ENCODE results near the gene MFSD9.

DNA sequence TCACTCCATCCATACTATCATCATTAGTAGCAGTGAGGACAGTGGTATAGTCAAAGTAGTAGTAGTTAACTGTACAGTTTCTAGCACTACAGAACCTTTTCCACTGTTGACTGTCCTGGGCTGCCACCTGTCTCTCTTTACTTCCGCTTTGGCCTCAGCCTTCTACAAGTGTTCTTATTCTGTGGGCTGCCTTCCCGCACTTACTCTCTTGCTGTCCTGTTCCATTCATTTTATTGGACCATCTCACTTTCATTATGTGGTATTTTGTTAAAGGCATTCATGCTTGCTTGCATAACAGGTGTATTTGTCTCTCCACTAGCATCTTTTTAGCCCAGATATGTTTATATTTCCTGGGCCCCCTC lies 3.4 kb downstream of the SLC9A2 start:
- RRBS, result no CpG with 5 or more reads among the region's 2 CpGs

DNA sequence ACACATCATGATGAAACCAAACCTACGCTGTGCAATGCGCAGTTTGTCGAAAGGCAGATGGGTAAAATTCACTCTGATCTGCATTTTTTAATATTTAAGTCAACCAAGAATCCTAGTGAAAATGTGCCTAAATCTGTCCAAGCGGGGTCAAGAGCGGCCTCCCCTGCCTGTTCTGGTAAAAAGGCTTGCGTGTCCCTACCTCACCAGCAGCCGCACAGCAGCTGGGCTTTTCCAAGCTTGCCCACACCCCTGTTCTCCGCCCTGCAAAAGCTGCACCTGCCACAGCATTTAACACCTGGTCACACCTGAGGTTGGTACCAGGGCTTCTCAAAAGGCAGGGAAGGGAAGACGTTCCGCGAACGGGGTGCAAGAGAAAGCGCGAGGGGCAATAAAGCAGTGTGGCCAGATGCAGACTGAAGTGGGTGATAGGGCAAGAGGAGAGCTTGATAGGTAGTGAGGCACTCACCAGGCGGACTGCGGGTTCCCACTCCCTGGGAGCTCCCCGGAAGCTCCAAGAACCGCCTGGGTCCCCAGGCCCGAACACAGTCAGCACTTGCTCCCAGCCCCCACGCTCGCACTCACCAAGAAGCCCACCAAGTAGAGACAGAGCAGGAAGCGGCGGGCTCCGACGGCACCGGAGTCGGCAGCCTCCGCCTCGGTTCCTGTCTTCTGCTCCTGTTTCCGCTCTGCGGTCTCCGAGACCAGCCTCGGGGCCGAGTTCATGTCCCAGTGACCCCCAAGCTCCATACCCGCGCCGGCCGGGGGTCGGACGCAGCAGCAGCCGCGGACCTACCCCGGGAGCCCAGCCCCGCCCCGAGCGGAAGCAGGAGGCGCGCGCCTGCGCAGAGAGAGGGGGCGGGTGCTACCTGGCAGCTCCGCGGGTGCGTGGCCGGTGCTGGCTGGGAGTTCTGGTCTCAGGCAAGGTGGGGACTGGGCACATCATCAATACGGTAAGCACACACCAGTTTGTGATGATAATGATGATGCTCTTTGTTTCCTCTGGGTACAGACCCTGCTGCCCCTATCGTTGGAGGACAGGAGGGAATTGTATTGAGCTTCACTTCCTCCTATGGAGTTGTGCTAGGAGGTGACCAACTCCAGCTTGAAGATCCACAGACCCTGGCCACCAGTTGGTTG lies at the start of gene MFSD9:
Gene MFSD9 (minus strand): TSS at position 825 of the 1,137 bp plus-strand sequence.
- RRBS, result 3% methylated on average over 6 of the region's 57 CpGs

DNA sequence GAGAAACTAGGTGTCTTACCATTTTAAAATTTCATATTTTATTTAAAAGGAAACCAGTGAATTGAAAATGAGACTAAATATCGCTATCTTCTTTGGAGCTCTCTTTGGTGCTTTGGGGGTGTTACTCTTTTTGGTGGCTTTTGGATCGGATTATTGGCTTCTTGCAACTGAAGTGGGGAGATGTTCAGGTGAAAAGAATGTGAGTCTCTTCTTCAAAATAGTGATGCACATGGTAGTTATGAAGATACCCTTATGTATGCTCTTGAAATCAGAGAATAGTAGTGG lies 262 bp downstream of the TMEM182 start:
- RRBS, result no CpG with 5 or more reads among the region's 2 CpGs

GRCh38 chr2:102802281-102802749 lies 40.5 kb downstream of the TMEM182 start:
- RRBS, result no CpG with 5 or more reads among the region's 5 CpGs

DNA sequence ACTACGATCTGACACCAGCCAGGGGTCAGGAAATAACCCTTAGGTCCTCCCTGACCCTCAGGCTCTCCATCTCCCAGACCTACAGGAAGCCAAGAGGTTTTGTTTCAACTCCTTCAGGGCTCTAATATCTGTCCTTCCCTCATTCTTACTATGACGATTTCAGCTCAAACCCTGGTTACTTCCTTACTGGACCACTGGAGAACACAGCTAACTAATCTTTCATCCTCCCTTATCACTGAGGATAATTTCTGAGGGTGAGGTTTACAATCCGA lies 322.0 kb upstream of the POU3F3 start:
- RRBS, result no CpG with 5 or more reads among the region's 3 CpGs

DNA sequence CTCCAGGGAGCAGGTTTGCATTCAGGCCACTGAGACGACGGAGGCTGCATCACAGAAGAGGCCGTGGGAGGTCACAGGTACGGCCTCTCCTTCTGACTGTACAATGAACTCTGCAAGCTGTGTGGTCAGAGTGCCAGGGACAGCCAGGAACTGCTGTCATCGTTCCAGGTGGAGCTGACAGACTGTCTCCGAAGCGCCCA lies 149.2 kb upstream of the POU3F3 start:
- RRBS, result no CpG with 5 or more reads among the region's 7 CpGs

DNA sequence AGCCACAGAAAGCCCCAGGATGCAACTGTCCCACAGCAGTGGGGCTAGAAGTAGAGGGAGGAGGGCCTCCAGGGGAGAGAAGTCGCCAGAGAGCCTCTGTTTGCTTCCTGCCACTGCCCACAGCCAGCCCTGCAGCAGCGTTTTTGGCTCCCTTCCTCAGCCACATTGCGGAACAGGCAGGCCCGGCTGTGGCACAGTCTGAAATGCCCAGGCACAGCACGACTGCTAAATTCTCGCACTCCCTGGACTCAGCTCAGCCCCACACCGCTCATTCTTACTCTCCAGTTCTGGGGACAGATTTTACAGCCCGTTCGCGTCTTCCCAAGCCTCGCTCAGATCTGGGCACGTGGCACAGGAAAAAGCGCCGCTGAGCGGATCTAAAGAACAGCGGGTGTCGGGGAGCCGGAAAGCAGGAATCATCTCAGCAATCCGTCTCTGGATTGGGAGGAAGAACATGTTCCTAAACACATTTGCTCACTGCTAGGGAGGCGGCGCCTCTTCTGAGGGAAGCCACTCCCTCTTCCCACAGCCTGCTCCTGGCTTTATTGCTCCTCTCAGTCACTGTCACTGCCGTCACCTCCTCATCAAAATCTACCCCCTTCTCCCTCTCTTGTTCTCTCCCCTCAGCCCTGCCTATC lies 98.5 kb upstream of the POU3F3 start:
- RRBS, result no CpG with 5 or more reads among the region's 22 CpGs

- RRBS, result no CpG with 5 or more reads among the region's 4 CpGs
Observed at GRCh38 chr2:104790776-104791243, 63.1 kb upstream of the POU3F3 start.

DNA sequence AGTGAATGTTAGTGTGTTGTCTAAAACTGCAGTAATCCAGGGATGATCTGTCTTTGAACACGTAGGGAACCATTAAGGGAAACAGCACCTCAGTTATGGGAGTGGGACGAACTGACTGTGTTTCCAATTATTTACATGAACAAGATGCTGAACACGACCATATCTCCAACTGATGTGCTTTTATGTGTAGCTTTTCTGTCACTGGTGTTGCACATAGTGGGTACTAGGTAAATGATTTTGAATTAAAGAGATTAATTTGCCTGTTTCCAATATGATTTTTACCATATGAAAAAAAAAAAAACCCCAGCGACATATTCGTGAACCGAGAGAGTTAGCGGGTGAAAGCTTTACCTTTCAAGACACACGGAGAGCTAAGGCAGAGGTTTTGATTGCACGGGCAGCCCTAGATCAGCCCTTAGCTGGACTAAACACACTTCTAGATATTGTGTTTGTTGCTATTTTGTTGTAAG lies 78.7 kb downstream of the POU3F3 start:
- RRBS, result no CpG with 5 or more reads among the region's 9 CpGs

DNA sequence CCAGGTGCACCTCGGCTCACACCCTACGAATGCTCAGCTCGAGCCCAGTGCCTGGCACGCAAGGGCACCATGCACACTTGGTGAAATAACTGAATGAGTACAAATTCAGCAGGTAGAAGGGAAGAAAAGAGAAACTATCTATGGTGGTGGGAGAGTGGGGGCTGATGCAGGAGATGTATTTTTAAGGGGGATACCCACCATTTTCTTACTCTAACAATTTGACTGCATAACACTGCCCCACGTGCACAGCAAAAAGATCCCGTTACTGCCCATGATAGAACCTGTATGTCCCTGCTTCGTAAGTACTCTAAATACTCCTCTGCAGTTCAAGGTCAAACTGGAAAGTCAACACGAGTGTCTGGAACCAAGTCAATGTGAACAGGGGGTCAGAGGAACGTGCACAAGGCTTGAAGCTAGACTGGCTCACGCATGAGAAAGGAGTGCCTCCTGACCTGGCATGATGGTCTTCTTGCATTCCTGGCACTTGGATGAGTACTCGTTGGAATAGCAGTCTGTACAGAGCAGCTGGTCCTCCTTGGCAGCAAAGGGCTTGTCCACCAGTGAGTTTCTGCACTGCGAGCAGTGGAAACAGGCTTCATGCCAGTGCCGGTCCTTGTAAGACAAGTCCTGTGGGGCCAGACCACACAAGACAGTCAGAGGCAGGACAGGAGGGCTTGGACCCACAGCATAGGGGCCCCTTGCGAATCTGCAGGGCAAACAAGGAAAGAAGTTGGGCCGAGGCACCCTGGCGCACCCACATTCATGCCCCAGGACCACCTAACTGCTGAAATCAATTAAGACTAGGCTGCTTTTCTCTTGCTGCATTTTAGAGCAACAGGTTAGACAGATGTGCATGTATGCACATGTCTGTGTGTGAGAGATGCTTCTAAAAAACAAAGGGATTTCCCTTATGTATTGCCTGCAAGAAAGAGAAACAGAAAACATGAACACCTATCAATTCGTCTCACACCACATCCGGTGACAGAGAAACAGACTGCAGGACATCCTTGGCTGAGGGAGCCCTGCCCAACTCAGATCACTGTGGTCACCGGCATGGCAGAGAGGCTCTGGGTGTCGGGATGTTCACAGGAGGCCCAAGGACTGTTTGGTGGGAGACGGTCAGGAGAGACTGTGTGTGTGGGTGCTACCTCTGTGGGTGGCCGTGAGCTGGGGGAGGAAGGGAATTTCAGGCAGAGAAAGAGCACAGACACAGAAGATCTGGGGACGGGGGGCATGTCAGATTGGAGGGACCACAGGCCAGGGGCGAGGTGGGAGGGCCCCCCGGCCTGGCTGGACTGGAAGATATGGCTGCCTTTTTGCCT lies 25.3 kb downstream of the FHL2 start:
- RRBS, result 76% methylated on average over 2 of the region's 25 CpGs

- RRBS, result no CpG with 5 or more reads among the region's 7 CpGs
Observed at GRCh38 chr2:105377539-105377935, 21.3 kb downstream of the FHL2 start.

- RRBS, result no CpG with 5 or more reads among the region's 6 CpGs
Observed at GRCh38 chr2:105378483-105378762, 20.4 kb downstream of the FHL2 start.

- RRBS, result no CpG with 5 or more reads among the region's 13 CpGs
Observed at GRCh38 chr2:105379843-105380576, 18.8 kb downstream of the FHL2 start.

DNA sequence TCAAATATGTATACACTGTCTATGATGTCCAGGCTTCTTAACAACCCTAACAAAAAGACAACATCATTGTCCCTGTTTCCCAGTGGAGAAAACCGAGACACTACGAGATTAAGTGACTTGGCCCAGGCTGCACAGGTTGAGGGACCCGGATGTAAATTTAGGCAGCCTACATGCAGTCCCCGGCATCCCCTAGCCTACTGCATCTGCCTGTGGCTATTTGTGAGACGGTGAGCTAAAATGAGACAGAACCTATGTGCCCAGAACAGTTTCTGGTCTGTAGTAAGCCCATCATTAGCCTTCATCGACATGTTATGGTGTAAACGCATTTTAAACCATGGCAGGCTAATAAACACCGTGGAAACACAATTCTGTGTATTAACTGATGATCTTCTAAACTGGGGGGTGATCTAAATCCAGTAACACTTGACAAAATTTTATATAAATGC lies 1.5 kb downstream of the FHL2 start:
- RRBS, result no CpG with 5 or more reads among the region's 8 CpGs

- RRBS, result no CpG with 5 or more reads among the region's 7 CpGs
Observed at GRCh38 chr2:105426364-105426949, 27.6 kb upstream of the FHL2 start.

- RRBS, result no CpG with 5 or more reads among the region's 14 CpGs
Observed at GRCh38 chr2:105467919-105468917, 69.4 kb upstream of the FHL2 start.

DNA sequence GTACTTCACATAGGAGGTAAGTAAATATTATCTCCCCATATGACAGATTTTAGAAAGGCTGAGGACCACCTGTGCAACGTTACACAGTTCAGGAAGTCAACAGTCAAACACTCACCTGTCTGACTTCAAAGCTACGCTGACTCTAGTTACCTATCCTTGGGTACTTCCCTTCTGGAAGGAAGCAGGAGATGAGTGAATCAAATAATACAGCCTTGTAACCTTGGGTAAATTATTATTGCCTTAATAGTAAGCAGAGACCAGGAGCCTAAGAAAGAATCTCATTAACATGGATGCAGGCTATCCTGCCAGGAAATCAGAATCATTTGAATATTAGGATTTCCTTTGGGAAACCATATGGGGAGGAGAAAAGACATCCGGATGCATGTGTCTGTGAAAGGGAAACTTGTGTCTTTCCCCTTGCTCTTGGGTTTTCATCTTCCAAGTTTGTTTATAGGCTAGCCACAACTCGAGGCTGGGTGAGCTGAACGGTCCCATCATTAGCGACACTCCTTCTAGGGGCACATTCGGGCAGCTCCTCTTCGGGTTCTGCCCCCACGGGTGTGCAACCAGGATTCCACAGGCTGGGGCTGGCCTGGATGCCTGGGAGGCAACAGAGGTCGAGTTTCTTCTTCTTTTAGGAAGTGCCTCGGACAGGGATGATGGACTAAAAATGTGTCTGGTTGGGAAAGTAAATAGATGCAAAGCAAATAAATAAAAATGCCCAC lies 945 bp upstream of the NCK2 start:
- RRBS, result no CpG with 5 or more reads among the region's 11 CpGs

DNA sequence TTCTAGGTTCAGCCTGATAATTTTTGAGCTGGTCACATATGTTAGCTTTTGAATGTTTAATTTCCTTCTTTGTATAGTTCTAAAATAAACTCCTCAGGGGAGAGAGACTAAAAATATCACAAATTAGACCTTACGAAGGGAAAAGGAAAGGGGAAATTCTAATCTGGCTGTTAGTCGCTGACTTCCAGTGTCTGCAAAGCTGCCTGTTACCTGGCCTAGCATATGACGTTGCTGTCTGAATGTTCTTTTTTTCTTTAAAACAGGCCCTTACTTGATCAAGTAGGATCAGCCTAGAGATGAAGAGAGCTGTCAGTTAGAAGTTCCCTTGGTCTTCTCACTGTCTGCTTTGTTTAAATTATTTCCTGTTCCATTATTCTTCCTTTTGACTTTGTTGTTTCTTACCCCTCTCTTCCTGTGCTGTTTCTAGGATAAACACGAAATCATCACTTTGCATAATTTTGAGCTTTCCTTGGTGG lies 11.2 kb downstream of the NCK2 start:
- RRBS, result no CpG with 5 or more reads among the region's 4 CpGs

GRCh38 chr2:105776924-105777533 lies 32.3 kb downstream of the NCK2 start:
- RRBS, result no CpG with 5 or more reads among the region's 14 CpGs

GRCh38 chr2:106131163-106131654 lies 62.9 kb downstream of the UXS1 start:
- RRBS, result no CpG with 5 or more reads among the region's 17 CpGs